ENCODE results near the genes FBXO47, CACNB1 and ZPBP2.

DNA sequence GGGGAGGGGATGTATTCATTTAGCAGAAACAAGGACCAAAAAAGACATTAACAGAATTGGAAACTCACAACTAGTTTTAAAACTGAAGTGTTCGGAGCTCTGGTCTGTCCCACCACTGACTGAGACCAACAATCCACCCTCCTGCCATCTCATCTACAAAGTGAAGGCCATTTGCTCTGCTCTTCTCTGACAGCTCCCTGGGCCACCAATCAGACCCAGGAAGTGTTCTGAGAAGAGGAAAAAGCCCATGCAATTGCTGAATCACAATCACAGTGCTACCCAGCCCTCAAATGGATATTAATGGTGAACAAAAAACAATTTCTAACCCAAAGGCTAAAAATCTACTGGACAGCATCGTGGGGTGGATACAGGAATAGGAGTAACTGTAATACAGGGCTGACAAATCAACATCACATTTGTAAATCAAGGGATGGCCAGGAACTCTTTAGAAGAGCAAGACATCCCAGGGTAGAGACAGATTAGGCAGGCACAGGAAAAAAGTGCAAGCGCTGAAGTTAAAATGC is 2.0 kb downstream of the RPL23 start:
- PRO-cap = no peak
- RAMPAGE, long total RNA = no peak

- PRO-cap = no peak
- RAMPAGE, long total RNA = no peak
Observed at GRCh38 chr17:38852424-38853587, 715 bp downstream of the RPL23 start.

DNA sequence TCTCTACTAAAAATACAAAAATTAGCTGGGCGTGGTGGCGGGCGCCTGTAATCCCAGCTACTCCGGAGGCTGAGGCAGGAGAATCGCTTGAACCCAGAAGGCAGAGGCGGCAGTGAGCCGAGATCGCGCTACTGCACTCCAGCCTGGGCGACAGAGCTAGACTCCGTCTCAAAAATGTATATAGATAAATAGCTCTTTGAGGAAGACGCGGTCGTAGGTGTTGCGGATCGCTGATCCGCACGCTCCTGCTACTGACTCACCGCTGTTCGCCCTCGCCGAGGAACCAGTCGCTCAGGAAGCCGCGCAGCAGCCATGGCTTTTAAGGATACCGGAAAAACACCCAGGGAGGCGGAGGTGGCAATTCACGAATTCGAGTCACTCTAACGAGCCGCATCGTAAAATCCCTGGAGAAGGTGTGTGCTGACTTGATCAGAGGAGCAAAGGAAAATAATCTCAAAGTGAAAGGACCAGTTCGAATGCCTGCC is 1.5 kb upstream of the RPL23 start:
- PRO-cap = no peak
- RAMPAGE, long total RNA = no peak

DNA sequence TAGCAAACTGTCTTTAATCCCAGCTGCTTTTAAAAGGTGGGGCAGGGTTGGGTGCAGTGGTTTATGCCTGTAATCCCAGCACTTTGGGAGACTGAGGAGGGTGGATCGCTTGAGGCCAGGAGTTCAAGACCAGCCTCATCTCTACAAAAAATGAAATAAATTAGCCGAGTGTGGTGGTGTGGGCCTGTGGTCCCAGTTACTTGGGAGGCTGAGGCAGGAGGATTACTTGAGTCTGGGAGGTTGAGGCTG is 13.1 kb downstream of the LASP1 start:
- PRO-cap = no peak
- RAMPAGE, long total RNA = no peak

- PRO-cap = unidirectional peak, minus-strand start at chr17:38967423
- RAMPAGE, long total RNA = no peak
Observed at GRCh38 chr17:38967152-38967903, at the start of gene FBXO47. FBXO47 (minus strand) TSS chr17:38967403.

- PRO-cap = no peak
- RAMPAGE, long total RNA = no peak
Observed at GRCh38 chr17:39002943-39003696, 35.9 kb upstream of the FBXO47 start.

GRCh38 chr17:39046939-39047393 is 79.8 kb upstream of the FBXO47 start:
- PRO-cap = no peak
- RAMPAGE, long total RNA = no peak

- PRO-cap = no peak
- RAMPAGE, long total RNA = no peak
Observed at GRCh38 chr17:39169107-39169315, 3.0 kb upstream of the ARL5C start.

DNA sequence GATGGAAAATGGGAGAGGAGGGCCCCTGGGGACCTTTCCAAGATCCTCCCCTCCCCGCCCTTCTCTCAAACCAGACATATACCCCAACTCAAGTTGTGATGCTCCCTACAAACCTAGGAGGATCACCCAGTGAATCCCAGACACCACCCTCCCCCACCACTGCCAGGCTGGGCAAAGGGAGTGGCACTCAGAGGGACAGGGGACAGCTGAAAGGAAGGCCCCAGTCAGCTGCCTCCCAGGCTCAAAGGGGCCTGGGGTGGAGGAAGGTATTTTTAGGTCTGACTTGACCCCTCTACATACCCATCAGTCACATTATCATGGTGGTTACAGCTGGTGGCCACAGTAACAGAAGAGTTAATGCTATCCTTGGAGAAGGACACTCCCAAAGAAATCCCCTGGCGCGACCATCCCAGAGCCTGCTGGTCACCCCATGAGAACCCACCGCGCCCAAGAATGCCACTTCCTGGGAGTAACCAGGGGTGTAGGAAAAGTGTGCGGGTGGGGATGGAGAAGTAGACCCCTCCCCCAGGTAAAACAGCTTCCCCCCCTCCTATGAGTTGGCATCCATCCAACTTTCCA is 1.2 kb downstream of the CACNB1 start:
- PRO-cap = no peak
- RAMPAGE, long total RNA = no peak

GRCh38 chr17:39197464-39198166 is at the start of gene CACNB1:
CACNB1 (minus strand) TSS chr17:39197669.
- PRO-cap = no peak
- RAMPAGE, long total RNA = no peak

GRCh38 chr17:39407362-39408238 is 6.2 kb upstream of the FBXL20 start:
- PRO-cap = no peak
- RAMPAGE, long total RNA = no peak

DNA sequence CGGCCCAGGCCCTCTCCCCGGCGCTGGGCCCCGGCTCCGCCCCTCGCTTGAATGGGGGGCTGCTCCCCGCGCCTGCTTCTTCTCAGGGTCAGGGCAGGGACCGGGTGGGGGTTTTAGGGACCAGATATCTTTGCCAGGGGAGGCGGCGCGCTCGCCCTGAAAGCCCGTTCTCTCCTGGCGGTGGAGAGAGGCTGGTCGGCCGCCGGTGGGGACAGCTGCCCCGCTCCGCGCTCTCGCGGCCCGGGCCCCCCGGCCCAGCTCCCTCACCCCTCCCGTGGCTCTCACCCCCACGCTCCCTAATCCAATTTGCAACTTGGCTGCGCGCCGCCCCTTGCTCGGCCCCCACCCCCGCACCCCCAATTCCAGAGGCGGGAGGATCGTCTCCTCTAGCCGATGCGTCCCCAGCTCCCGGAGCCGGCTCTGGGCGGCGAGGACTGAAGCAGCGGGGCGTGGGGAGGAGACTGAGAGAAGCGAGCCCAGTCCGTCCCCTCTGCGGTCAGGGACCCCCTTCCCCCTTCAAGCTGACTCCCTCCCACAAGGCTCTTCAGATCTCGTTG is 838 bp downstream of the NEUROD2 start:
- PRO-cap = no peak
- RAMPAGE, long total RNA = no peak

DNA sequence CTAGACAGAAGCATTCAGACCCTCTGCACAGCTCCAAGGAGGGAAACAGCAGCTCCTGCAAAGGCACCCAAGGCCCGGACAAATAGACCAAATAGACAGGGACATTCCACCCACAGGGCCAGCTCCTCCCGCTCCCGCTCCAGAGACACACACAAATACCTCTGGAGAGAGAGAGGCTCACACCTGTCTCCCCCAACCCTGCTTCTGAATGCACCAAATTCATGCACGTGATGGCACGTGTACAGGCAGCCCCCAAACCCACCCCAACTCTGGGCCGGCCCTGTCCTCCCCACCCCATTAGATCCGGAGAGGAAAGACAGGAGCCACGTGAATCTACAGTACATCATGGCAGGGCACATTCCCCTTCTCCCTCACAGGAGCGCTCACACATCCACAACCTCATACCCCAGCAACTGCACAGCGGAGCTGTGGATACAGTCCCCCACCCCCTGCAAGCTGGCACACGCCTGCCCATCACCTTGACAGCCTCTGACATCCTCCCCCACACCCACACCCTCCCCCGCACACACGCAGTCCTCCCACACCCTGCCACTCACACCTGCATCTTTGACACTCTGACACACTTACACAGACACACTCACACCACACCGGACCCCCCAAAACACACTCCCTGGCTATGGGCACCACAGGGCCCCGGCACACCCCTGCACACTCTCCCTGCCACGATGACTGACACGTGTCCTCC is 776 bp upstream of the PPP1R1B start:
- PRO-cap = no peak
- RAMPAGE, long total RNA = no peak

GRCh38 chr17:39638142-39638812 is 1.3 kb downstream of the STARD3 start:
- PRO-cap = no peak
- RAMPAGE, long total RNA = no peak

DNA sequence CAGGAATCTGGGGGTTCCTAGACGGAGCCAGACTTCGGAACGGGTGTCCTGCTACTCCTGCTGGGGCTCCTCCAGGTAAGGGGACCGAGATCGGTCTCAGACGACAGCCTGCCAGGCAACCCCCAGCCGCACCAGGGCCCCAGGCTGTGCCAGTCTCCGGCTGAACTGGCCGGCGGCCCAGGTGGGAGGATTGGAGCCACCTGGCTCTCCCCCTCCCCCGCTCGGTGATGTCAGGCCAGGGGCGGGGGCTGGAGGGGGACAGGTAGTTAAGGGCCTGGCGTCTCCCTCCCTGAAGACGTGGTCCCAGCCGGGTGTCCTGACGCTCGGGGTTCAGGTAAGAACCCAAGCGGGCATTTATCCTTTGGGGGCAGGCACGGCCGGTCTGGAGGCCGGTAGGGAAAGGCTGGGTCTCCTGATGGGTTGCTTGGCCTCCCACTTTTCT is 342 bp downstream of the GRB7 start:
- PRO-cap = no peak
- RAMPAGE, long total RNA = no peak

DNA sequence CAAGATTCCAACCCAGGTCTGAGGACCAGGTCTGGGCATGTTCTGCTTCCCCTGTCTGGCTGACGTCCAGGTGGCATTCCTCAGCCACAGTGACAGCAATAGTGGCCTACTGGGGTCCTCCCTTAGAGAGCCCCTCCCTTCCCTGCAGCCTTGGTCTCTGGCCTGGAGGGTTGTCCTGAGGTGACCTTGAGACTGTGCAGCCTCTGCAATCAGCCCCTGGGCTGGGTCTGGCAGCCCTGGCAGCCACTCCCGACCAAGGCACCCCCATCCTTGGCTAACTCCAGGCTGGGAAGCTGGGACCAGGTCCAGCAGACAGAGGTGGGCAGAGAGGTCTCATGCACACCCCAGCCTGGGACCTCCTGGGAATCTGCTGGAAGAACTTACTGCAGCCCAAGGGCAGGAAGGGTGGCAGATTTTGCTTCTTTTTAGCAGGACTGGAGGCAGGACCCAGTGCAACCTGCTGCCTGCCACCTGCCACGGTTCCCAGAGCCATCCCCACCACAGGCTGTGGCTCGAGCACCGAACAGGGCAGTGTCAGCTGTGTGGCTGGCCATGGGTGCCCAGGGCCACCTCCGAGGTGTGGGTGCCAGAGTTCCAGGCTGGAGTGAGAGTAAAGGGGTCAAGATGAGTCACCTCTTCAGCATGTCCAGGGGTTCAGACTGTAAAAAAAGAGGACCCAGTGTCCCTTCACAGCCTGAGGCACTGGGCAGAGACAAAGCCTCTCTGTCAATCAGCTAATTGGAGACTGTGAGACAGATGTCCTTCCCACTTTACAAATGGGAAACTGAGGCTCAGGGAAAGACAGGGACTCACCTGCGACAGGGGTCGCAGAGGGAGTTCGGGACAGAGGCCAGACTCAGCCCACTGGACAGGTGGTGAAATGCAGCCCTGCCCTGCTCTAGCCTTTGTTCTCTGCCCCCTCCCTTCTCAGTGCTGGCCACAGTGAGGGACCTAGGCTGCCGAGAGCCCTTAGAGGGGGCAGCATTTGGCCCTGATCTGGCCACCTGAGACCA is 12.7 kb downstream of the GRB7 start:
- PRO-cap = no peak
- RAMPAGE, long total RNA = no peak

DNA sequence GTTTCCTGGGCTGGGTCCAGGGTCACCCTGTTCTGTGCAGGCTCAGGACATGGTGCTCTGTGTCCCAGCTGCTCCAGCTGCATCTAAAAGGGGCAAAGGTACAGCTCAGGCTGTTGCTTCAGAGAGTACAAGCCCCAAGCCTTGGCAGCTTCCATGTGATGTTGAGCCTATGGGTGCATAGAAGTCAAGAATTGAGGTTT is 40.6 kb downstream of the IKZF3 start:
- PRO-cap = no peak
- RAMPAGE, long total RNA = no peak

GRCh38 chr17:39867496-39868793 is at the start of gene ZPBP2:
ZPBP2 (plus strand) TSS chr17:39868202.
- PRO-cap = no peak
- RAMPAGE, long total RNA = no peak

DNA sequence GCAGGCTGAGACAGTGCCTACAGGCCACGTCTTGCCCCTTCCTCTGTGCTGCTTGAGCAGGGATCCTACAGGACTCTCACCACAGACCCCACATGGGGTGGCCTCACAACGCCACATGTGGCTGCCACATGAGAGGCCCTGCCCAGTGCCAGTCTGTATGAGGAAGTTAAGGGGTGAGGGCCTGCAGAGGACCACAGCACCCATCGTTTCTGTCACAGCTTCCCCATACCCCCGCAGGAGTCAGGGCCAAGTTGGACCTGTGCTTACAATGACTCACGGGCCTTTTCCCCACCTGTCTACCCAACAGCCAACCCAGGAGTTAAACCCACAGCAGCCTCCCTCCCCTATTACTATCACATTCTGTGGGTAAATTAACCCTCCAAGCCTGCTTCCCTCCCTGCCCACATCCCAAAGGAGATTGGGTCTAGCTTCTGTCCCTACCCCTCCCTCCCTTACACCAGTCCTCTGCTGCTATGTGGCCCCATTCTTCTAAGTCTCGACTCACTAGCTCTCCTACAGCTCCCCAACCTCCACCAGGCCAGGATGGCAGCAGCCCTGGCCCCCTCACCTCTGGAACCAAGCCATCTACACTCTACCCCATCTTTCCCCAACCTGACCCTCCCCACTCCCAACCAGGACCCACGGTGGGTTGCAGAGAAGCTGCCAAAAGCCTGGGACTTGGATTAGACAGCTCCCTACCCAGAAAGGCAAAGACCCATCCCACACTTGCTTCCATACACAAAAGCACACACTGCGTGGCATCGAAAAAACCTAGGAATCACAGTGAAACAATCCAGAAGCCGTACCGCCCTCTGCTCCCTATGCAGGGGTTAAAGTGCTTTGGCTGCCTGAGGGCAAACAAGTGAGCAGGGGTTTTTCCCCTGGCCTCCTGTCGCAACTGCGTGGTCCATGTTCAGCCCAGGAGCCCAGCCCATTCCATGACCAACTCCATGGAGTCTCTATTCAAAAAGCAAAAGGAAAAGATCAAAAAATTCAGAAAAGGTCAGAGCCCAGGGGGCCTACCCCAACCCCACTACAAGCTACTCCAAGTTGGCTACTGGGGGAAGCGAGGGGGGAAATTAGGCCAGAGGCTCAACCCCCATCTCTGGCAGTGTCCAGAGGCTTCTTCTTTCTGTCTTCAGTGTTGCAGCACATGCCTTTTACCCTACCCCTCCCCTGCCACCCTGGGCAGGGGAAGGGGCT is 3.3 kb upstream of the GSDMB start:
- PRO-cap = no peak
- RAMPAGE, long total RNA = no peak

DNA sequence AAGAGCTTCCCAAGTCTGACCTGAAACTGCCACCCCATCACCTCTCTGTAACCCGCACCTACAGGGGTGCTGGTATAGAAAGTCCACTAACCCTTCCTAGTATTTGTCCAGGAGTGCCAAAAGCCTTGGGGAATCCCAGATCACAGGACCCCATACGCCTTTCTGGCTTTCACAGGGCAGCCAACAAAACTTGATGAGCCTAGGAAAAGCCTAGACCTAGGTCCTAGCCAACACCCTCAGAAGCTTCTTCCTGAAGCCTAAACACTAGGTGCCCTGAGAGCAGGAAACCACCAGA is 1.4 kb downstream of the ORMDL3 start:
- PRO-cap = no peak
- RAMPAGE, long total RNA = no peak